NCI-H460 (cell line): ENCODE measurements around a stretch of chr1.

GRCh38 chr1:40049587-40050262, 9.2 kb downstream of the CAP1 start:
RAMPAGE:
- cytosol, long total RNA: no peak
- long total RNA: no peak
- nucleus, long total RNA: no peak

DNA sequence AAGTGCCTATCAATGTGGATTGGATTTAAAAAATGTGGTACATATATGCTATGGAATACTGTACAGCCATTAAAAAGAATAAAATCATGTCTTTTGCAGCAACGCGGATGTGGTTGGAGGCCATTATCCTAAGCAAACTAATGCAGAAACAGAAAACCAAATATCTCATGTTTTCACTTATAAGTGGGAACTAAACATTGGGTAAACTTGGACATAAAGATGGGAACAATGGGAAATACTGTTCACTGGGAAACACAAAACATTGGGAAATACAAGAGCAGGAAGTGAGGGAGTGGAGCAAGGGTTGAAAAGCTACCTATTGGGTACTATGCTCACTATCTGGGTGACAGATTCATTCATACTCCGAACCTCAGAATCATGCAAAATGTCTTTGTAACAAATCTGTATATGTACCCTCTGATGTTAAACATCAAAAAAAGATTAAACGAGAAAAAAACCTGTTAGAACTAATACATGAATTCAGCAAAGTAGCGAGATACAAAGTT, 17.4 kb upstream of the PPT1 start:
RAMPAGE:
- cytosol, long total RNA: no peak
- long total RNA: no peak
- nucleus, long total RNA: no peak

DNA sequence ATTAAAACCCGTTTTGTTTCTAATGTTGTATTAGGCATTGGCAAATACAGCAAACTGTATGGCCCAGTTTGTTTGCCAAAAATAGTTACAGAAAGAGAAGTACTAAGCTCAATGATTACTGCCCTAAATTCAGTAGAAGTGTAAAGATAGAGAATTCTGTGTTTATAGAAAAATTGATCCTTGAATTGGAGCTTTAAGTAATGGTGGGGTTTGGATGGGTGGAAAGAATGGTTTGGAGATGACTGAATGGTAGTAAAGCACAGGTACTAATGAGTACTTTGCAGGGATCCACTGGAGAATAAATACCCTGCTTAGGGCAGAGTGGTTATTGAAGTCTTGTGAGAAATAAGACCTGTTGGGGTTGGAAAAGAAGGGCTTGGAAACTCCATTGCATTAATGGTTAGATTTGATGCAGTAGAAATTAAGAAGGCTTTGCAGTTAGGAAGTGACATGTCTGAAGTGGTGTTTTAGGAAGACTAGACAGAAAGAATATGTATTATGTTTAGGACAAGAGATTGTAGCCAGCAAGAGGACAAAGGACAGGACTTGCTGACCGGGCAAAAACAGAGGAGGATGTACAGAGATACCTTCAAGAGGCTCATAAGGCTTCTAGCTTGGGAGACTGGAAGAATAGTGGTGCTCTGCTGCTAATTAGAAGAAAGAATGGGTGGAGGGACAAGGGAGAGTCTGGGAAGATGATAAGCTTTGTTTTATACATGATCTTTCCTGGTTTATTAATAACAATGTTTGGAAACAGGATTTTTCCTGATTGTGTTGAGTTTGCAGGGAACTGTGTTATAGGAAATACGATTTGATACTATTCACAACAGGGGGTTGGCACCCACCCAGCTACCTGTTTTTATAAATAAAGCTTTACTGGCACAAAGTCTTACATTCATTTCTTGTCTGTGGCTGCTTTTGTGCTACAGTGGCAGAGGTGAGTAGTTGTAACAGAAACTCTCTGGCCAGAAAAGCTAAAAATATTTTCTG, 37.3 kb upstream of the TMCO2 start:
RAMPAGE:
- cytosol, long total RNA: no peak
- long total RNA: no peak
- nucleus, long total RNA: no peak

DNA sequence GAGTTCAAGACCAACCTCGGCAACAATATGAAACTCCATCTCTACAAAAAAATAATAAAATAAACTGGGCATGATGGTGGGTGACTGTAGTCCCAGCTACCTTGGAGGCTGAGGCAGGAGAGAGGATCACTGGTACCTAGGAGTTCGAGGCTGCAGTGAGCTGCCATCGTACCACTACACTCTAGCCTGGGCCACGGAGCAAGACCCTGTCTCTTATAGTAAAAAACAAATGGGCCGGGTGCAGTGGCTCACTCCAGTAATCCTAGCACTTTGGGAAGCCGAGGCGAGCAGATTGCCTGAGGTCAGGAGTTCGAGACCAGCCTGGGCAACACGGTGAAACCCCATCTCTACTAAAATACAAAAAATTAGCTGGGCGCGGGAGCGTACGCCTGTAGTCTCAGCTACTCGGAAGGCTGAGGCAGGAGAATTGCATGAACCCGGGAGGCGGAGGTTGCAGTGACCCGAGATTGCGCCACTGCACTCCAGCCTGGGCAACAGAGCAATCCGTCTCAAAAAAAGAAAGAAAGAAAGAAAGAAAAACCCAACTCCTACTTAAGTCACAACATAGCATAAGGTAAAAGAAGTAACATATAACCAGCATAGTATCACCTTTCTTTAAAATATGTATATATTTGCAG, 30.4 kb upstream of the TMCO2 start:
RAMPAGE:
- cytosol, long total RNA: no peak
- long total RNA: no peak
- nucleus, long total RNA: no peak

GRCh38 chr1:40315960-40316467, 1.1 kb downstream of the COL9A2 start:
RAMPAGE:
- cytosol, long total RNA: no peak
- long total RNA: no peak
- nucleus, long total RNA: no peak

DNA sequence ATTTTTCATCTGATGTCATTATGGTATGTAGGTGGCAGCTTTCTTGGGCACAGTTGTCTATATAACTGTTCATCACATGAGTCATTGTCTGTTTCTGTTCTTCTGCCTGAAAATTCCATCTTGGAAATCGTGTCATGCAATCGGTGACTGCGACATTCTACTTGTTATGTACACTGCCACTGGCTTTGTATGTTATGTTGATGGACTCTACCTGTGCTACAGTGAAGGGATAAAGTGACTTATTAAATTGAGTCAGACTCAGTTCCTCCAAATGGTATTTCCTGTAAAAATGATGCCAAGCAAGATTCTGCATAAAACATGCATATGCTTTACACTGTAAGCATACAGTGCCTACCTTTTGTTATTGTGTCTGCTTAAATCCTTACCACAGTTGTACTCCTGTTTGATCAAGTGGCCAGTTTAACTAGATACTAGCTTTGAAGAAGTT, 8.6 kb downstream of the SMAP2 start:
RAMPAGE:
- cytosol, long total RNA: no peak
- long total RNA: no peak
- nucleus, long total RNA: no peak

DNA sequence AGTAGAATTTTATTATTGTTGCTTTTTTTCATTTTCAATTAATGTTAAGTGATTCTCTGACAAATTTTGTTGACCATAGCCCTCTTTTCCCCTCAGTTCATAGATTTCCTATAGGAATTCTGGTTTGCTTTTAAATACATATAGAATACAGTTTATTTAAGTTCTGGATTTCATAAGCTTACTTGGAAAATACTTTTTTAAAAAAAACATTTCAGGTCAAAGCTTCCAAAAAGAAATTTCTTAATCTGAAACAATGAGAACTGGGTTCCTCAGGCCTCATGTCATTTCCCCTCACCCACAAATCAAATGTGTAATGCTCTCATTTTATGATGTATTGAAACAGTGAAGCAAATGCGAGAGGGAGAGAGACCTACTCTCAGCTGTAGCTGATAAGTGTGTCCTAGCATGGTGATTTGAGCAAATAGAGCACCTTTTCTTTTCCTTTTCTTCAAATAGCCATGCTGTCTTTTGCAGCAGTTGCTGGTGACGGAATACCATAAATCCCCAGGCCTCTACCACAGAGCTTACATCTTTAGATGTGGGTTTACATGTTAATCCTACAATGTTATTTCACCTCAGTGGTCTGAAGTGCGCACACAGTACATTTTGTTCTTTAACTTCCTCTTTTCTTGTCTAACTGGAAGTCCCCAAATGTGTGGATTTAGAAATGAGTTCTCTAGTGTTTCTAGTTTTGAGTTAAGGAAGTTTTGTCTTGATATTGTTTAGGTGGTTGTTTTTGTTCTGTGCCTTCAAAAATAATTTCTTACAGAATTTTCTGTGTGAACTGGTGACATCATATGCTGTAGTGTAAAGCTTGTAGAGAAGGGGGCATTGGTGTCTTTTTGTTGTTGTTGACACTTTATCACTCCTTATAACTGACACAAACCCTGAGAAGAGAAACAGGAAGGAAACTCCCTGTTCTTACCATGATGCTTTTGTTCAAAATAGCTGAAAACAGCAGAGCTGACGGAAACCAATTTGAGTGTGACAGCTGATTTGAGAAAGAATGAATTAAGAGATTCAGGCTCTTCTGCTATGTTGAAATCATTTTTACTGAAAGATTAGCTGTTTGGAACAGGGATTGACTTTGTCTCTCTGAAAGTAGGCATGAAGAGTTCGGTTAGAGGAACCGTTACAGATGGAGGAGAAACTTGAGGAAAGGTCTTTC, 12.1 kb downstream of the SMAP2 start:
RAMPAGE:
- cytosol, long total RNA: no peak
- long total RNA: no peak
- nucleus, long total RNA: no peak

GRCh38 chr1:40395492-40396294, 22.2 kb downstream of the SMAP2 start:
RAMPAGE:
- cytosol, long total RNA: no peak
- long total RNA: no peak
- nucleus, long total RNA: no peak

GRCh38 chr1:40396396-40396897, 22.9 kb downstream of the SMAP2 start:
RAMPAGE:
- cytosol, long total RNA: no peak
- long total RNA: no peak
- nucleus, long total RNA: no peak

DNA sequence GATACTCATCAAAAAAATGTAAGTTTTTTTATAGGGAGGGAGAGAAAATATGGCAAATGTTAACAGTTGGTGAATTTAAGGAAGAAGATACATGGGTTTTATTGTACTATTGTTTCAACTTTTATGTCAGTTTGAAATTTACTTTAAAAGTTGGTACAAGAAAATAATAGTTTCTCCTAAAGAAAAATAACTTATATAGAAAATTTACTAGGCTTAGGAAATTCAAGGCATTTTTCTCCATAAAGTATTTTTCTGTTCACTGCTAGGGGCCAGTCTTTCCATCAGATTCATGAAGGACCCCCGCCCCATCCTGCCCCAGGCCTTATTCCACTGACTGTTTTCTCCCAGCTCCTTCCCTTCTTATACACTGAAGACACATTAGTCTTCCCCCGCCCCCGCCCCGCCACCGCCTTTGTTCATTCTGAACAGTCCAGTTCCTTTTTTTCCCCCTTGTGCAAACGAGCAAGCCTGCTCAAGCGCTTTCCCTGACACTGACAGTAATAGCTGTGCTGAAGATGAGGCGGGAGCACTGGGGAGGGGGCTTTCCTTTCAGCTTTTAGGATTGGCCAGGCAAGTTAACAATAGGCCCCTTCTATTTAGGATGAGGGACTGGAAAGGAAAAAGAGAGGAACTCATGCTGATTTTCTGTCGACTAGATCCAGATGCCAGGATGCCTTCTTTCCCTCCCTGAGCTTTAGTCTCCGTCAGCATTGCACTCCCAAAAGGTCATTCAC, 29.0 kb upstream of the ZFP69B start:
RAMPAGE:
- cytosol, long total RNA: no peak
- long total RNA: no peak
- nucleus, long total RNA: no peak

DNA sequence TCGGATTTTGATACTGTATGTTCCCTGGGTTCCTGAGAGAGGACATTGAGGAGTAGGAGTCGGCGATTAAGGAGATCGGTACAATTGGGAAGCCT, 346 bp downstream of the ZFP69B start:
RAMPAGE:
- cytosol, long total RNA: no peak
- long total RNA: no peak
- nucleus, long total RNA: no peak

DNA sequence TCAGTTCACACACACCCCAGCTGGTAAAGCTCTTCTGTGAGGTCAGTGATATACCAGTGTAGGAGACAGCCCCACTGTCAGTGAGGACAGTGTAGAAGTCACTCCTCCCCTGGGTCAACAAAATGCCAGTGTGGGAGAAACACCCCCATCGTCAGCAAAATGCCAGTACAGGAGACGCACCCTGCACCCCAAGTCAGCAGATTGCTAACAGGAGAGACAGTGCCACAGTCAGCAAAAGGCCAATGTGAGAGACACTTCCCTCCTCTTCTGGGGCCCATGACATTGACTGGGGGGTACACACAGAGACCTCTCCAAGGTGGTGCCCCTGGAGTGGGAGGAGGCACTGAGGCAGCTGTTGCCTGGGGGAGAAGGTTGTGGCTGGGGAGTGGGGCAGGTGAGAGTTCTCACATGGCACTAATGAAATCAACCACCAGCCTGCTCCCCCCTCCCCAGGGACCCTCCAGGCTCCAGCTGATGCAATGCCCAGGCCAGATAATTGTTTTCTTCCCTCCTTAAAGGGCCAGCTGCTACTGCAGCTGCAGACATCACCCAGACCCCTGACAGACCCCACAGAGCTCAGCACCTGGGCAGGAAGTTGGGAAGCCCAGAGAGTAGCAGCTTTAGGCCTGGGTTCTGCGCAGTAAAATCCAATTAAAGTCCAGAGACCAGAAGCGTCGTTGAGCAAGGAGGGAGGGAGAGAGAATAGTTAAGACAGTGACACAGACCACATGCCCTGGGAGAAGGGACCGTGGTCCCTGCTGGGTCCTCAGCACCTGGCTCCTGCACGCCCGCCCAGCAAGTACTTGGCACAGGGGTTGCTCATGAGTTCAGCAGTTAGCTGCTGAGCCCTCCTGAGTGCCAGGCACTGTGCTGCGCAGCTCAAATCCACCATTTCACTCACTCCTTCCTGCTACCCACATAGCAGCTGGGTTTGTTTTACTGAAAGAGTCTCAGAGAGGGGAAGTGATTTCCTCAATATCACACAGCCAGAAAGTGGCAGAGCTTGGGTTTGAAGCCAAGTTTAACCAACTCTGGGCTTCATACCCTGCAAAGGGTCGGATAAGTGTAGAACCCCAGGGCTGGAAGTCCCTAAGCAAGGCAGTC, 2.1 kb downstream of the RIMS3 start:
RAMPAGE:
- cytosol, long total RNA: no peak
- long total RNA: no peak
- nucleus, long total RNA: no peak

DNA sequence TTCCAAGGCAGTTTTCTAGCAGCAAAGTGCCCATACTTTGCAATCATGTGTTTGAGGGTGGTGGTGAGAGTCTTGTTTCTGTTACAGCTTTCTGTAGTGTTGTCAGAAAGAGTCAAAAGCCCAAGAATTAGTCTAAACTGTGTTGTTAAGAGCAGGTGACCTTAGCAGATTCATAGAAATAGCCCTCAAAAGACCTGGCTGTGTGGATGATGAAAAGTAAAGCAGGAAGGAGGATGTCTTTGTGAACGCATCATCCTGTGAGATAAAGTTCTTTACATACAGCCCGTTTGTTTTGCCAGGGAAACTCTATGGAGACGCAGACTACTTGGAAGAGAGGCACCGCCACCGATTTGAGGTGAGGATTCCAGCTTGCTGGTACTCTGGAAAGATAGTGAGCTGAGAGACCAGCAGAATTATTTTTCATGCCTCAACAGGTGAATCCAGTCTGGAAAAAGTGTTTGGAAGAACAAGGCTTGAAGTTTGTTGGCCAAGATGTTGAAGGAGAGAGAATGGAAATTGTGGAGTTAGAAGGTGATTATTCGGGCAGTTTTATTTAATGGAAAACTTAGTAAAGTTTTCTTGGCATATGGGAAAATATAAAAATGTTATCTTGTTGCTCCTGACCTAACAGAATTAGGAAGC, 13.0 kb downstream of the SLFNL1 start:
RAMPAGE:
- cytosol, long total RNA: no peak
- long total RNA: no peak
- nucleus, long total RNA: no peak

GRCh38 chr1:41022024-41022623, 599 bp upstream of the SLFNL1 start:
RAMPAGE:
- cytosol, long total RNA: no peak
- long total RNA: no peak
- nucleus, long total RNA: no peak

GRCh38 chr1:41023062-41024259, 1.9 kb upstream of the SLFNL1 start:
RAMPAGE:
- cytosol, long total RNA: no peak
- long total RNA: no peak
- nucleus, long total RNA: no peak

RAMPAGE:
- cytosol, long total RNA: no peak
- long total RNA: no peak
- nucleus, long total RNA: no peak
These were observed 24.1 kb upstream of the SLFNL1 start for GRCh38 chr1:41045386-41046257.

DNA sequence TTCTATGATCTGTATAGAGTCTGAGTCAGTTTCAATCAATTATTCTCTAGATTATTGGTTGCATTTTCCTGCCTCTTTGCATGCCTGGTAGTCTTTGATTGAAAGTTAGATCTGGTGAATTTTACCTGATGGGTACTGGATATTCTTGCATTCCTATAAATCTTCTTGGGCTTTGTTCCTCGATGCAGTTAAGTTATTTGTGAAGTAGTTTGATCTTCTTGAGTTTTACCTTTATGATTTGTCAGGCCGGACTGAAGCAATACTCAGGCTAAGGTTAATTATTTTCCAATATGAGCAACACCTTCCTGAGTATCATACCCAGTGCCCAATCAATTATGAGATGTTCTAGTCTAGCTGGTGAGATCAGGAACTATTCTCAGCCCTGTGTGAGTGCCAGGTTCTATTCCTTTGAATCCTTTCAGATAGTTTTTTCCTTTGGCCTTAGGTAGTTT, 92.6 kb downstream of the SCMH1 start:
RAMPAGE:
- cytosol, long total RNA: no peak
- long total RNA: no peak
- nucleus, long total RNA: no peak

GRCh38 chr1:41342795-41343286, 100.7 kb upstream of the SCMH1 start:
RAMPAGE:
- cytosol, long total RNA: no peak
- long total RNA: no peak
- nucleus, long total RNA: no peak

DNA sequence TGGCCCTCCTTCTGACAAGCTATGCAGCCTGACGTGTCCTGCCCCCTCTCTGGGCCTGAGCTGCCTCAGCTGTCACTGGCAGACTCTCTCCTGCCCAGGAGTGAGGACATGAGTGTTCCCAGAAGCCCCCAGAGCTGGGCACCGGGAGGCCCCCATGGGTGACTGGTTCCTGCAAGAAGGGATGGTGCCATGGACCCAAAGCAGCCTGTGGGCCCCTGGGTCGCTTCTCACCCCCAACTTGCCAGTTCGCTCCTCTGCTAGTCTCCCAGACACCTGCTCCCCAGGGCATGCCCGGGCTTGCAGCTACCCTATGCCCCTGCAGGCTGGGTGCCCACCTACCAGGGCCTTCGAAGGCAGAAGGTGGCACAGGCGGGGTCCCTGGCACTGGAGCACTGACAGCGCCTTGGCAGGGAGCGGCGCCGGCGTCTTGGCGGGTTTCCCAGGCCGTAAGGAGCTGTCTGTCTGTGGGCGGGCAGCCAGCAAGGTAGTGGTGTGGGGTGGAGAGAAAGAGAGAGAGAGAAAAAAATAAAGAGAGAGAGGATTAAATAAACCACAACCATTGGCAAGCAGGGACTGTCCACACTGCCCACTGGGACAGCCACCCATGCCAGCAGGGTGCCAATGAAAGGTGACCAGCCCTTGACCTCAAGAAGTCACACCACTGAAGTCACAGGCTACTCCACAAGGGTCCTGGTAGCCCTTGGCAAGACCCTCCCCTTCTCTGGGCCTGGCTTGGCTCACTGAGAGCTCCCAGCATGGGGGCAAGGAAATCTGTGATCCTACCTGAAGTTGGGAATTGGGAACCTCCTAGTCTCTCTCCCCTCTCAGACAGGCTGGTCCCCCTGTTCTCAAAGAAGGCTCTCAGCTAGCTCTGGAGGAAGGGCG, 2.1 kb downstream of the EDN2 start:
RAMPAGE:
- cytosol, long total RNA: no peak
- long total RNA: no peak
- nucleus, long total RNA: no peak

GRCh38 chr1:41483012-41483759, 1.3 kb downstream of the EDN2 start:
RAMPAGE:
- cytosol, long total RNA: no peak
- long total RNA: no peak
- nucleus, long total RNA: no peak